Calu3 (cell line): ENCODE data around the gene ZSWIM6.

GRCh38 chr5:58459660-58460032 lies 240 bp downstream of the PLK2 start:
- PRO-cap, result no peak

GRCh38 chr5:58461956-58462549 lies 2.2 kb upstream of the PLK2 start:
- PRO-cap, result unidirectional peak, minus-strand start at chr5:58462237

GRCh38 chr5:59038898-59040047 lies 456.4 kb downstream of the RAB3C start:
- PRO-cap, result bidirectional peak, plus-strand start at chr5:59039468, minus-strand start at chr5:59039471; bidirectional peak, plus-strand start at chr5:59039532, minus-strand start at chr5:59039588; bidirectional peak, plus-strand start at chr5:59039912, minus-strand start at chr5:59039837

- PRO-cap, result no peak
Measured at GRCh38 chr5:59092874-59093526, 510.1 kb downstream of the RAB3C start.

GRCh38 chr5:59321141-59321946 lies 572.2 kb downstream of the PDE4D start:
- PRO-cap, result no peak

DNA sequence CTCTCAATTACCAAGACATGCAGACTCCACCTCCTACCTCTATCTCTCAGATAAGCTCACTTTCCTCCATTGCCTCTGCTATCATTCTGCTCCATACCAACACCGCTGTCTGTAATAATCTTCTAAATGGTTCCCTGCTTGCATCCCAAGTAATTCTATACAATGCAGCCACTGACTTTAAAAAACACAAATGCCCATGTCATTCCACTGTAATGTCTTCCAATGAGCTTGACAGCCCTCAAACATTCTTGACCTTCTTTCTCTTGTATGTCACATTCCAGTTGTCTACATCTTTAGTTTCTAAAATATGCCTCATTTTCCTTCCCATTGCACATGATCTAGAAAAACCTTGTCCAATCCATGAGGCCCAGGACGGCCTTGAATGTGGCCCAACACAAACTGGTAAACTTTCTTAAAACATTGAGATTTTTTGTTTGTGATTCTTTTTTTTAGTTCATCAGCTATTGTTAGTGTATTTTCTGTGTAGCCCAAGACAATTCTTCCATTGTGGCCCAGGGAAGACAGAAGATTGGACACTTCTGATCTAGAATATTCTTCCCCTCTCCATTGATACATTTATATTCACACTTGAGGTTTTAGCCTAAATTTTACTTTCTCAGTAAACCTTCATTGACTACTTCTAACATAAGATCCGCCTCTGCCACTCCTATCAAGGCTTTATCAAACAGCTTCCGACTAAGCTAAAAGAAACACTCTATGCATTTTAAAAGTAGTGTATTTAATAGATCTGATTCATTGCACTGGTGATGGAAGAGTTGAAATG lies 441.7 kb downstream of the PDE4D start:
- PRO-cap, result no peak

GRCh38 chr5:59467996-59468457 lies 425.5 kb downstream of the PDE4D start:
- PRO-cap, result no peak

GRCh38 chr5:59585445-59585862 lies 308.1 kb downstream of the PDE4D start:
- PRO-cap, result no peak

DNA sequence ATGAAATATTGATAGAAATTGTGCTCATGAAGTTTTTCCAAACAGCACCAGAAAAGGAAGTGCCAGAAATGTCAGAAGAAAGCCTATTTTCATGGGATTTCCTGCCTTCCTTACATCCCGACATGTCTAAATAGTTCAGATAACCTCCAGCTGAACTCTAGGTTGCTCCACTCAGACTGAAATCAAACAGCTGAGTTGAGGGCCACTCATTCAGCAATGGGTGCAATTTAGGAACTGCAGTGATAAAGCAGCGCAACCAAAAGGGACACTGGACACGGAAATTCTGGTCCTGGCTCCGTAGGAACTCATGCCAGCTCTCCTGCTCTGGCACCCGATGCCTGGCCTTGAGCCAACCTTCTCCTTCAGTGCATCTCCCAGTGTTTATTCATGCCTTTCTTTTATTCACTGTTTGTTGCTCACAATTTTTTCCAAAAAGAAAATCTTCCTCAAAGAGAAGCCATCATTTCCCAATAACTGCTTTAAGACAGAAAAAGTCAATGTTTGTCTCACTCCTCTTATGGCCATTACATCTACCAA lies 127.1 kb downstream of the PDE4D start:
- PRO-cap, result no peak

GRCh38 chr5:60634811-60635163 lies 65.2 kb downstream of the DEPDC1B start:
- PRO-cap, result no peak

DNA sequence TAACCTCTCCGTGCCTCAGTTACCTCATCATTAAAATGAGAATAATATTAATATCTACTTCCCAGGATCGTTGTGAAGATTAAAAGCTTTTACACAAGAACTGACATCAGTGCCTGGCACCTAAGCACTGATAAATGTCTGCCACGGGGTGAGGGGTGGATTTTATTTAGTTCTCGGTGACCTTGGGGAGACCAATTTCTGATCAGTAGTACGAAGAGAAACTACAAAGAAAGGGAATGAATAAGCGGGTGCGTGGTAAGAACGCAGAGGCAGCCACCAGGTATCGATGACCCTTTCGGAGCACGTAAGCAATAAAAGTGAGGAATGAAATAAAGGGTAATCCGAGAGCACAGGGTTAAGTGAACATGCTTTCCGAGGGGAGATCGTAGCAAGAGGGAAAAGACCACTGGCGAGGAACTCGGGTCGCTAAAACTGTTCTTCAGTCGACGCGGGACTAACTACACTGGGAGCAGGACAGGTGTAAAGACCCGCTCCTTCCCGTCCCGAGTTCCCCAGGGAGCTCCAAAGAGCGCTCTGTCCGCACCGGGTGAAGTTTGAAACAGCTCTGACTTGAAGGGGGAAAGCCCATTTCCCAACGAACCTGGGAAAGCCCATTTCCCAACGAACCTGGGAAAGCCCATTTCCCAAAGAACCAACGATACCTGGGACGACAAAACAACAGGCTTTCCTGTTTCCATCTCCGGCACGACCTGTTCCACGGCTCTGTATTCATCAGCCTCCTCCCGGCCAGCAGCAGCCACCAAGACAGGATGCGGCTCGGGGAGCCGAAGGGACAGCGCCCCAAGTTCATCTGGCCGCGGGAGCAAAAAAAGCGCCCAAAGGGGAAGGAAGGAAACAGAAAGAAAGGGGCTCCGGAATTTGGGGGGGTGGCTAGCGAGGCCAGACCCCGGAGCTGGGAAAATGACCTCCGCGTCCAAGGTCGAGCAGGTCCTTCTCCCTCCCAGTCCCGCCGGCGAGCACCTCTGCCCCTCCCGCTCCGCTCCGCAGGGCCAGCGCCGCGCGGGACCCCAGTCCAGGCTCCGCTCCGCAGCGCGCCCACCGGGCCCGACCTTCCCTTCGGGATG lies 967 bp downstream of the ELOVL7 start:
- PRO-cap, result unidirectional peak, plus-strand start at position 442 of the sequence; bidirectional peak, plus-strand start at position 768 of the sequence, minus-strand start at position 488 of the sequence

GRCh38 chr5:61257659-61257916 lies 74.5 kb upstream of the ZSWIM6 start:
- PRO-cap, result no peak

- PRO-cap, result no peak
Measured at GRCh38 chr5:61275805-61276300, 56.2 kb upstream of the ZSWIM6 start.

- PRO-cap, result bidirectional peak, plus-strand start at chr5:61332258, minus-strand start at chr5:61332015; bidirectional peak, plus-strand start at chr5:61332495, minus-strand start at chr5:61332392; bidirectional peak, plus-strand start at chr5:61333075, minus-strand start at chr5:61332918
Measured at GRCh38 chr5:61332141-61333164, at the start of gene ZSWIM6. TSS of gene ZSWIM6 (plus strand) at chr5:61332258.

DNA sequence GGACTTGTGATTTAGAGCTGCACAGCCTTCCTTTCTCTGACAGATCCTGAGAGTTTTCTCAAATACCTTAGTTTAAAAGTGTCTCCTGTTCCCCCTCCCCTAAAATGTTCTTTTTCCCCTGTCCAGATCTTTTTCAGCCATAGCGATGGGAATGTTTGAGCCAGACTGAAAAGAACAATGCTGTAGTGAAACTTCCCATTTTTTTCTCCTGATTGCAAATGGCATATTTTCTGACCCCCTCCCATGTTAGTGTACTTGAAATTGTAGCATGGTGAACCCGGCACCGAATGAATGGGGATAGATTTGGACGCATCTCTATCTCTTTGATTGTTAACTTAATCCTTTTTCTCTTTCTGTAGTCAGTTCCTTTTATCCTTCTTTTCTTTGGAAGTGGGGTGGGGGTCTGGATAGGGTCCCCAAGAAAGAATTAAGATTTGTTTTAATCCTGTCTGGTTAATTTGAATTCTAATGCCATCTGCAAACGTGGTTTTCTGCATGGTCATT lies 2.1 kb downstream of the ZSWIM6 start:
- PRO-cap, result no peak

GRCh38 chr5:61429158-61430120 lies 97.4 kb downstream of the ZSWIM6 start:
- PRO-cap, result no peak

GRCh38 chr5:61544610-61545398 lies 212.7 kb downstream of the ZSWIM6 start:
- PRO-cap, result no peak

DNA sequence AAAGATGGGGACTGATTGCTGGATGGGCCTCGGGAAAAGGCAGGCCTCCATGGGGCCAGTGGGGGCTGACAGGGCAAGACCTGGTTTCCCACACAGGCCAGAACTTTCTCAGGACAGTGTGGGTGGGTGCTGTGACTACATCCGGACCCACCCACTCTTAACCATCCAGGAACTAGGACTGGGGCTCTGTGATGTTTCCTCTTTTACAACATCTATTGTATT lies 294.8 kb downstream of the ZSWIM6 start:
- PRO-cap, result no peak

DNA sequence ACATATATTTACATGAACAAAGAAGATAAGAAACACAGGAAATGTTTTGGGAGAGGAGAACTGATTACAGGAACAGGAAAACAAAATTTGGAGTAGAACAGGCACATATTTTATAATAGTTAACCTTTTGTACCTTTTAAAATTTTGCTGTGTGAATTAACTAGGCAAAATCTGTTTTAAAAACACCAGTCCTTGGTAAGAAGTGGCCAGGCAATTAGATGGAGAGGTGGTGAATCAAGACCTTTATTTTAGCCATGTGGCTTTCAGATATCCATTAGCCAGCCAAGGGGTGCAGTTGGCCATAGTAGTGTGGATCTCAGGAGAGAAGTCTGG lies 40.5 kb upstream of the KIF2A start:
- PRO-cap, result no peak

DNA sequence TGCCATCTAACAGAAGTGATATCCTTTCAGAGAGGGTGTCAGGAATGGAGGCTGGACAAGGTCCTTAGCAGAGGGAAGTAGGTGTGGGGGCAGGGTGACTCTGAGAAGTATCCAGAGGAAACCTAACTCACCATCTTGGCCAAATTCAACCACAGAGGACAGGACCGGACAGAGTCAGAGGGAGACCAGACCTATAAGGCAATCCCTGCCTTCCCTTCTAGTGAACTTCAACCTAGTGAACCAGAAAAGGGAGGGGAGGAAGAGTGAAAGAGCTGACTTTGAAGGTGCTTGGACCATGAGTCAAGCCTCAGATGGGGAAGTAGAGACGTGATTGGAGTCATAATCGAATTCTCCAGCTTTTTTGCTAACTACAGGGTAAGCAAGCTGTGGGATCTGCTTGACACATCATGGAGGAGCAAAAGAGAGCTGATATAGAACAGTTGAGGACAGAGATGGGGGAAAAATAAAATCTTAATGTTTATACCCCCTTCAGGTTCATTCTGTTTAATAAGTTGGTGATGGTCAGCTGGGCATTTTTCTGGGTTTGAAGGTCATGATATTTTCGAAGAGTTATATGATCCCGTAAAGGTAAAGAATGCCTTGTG lies 18.7 kb upstream of the KIF2A start:
- PRO-cap, result no peak